SEM (cell line): ENCODE measurements around a stretch of chr20.

DNA sequence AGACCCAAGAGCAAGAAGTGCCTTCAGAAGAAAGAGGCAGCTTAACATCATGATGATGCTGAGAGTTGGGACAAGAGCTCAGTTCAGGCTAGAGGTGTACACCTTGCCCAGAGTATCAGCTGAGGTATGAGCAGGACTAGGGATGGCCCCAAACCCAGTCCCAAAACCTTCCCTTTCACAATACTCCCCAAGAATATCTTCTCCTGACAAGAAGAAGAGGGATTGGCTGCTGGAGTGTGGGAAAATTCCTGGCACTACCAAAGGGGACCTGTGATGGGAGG lies 1.8 kb downstream of the WFDC3 start:
- PRO-cap: no peak

DNA sequence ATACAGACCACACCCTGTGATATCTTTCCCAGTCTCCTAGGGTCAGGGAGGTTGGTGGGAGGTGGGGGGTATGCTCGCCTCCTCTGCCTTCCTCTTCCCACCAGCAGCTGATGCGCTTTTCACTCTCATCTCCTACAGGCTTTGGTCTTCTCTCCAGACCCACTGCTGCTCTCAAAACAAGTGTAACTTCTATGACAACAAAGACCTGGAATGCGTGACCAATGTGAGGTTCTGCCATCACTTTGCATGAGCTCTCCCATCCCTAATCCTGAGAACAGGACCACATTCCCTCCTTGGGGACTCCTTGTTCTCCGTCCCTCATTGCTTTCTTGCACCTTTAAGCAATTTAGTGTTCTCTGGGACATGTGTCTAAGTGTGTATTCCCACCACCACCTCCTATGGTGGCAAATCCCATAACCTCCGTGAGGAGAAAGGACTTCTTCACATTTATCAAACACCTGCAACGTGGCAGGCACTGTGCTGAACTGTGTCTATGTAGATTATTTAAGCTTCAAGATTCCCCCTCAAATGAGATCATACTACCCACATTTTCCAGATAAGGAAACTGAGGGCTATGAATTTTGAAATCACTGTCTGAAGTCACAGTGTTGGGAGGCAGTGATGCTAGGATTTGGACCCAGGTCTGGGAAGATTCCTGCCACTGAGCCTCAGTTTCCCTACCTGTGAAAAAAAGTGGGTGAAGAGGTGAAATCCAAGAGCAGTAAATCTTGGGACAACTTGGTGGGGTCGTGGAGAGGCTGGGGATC lies 2.9 kb downstream of the CTSA start:
- PRO-cap: no peak

GRCh38 chr20:45934771-45935683 lies 544 bp downstream of the PCIF1 start:
- PRO-cap: bidirectional peak, plus-strand start at chr20:45935489, minus-strand start at chr20:45935055

GRCh38 chr20:46004604-46005209 lies 4.0 kb upstream of the MMP9 start:
- PRO-cap: no peak

DNA sequence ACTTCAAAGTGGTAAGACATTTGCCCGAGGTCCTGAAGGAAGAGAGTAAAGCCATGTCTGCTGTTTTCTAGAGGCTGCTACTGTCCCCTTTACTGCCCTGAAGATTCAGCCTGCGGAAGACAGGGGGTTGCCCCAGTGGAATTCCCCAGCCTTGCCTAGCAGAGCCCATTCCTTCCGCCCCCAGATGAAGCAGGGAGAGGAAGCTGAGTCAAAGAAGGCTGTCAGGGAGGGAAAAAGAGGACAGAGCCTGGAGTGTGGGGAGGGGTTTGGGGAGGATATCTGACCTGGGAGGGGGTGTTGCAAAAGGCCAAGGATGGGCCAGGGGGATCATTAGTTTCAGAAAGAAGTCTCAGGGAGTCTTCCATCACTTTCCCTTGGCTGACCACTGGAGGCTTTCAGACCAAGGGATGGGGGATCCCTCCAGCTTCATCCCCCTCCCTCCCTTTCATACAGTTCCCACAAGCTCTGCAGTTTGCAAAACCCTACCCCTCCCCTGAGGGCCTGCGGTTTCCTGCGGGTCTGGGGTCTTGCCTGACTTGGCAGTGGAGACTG lies 465 bp upstream of the MMP9 start:
- PRO-cap: no peak

DNA sequence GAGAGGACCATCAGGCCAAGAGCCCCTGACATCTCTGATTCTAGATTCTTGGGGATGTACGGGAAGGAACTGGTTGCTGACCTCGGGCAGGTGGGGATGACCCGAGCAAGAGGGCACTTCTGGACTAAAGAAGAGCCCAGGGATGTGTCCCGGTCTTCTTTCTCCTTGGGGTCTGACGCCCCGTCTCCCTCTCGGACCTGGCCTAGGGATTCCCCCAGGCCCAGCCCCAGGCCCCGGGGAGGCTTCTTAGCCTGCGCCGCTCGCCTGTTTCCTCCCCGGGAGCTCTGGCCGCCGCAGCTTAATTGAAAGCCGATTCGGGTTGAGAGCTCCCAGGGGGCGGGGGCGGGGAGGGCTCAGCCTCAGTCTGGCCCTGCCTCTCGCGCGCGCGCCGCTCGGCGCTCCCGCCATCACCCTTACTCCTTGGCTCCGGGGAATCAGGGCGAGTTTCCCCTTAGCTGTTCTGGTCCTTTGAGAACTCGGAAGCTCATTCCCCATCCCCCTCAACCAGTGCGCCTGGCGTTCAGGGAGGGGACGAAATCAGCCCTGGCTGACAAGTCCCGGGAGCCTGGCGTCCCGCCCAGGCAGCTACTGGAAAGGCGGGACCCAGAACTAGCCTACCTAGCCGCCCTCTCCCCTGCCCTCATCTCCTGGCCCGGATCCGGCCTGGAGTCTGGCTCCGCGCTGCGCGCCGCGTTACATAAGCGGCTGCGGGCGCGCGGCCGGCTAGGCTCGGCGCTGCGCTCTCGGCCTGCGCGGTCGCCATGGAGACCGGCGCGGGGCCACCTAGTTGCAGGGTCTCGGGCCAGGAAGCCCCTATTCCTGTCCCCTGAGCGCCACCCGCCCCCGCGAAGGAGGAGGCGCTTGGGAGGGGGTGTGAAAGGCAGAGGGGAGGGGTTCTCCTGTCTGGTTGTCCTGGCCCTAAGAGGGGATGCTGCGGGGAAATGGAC lies 2.7 kb downstream of the SLC12A5 start:
- PRO-cap: no peak

DNA sequence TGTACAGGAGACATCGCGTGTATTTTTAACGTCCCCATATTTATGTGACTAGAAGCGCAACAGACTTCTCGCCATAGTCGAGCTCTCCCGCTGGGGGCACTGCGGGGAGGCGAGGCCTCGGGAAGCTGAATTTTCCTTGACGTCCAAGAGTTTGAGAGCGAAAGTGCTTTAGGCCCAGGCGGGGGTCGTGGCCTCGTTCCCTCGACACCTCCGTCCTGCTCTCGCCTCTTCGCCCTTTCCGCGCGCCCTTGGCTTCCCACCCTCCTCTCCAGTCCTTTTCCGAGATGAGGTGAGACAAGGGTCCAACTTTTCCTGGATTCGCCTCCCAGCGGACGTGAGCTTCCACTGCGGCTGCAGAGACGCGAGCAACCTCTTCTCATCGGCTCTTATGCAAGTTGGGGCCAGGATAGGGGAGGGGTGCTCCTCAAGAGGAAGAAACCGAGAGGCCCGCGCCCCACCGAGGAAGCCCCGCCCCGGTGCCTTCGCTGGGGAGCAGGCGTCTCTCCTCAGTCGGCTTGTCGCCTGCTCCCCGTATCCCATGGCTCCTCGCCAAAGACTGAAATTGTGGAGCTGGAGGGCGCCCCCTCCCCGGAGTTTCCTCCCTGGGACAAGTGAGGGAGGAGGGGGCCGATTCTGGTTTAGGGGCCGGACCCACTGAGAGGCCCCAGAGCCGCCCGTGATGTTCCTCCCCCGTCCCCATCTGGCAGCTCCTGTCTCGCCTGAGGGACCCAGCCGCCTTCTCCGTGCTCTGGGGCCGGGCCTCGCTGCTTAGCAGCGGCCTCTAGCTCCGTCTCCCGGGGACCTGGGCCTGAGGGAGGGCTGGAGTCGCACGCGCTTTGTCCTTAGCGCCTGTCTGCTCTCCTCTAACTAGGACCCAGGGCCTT lies 29.4 kb downstream of the SLC12A5 start:
- PRO-cap: no peak

- PRO-cap: no peak
These were observed 19.5 kb downstream of the NCOA5 start for GRCh38 chr20:46070060-46070890.

DNA sequence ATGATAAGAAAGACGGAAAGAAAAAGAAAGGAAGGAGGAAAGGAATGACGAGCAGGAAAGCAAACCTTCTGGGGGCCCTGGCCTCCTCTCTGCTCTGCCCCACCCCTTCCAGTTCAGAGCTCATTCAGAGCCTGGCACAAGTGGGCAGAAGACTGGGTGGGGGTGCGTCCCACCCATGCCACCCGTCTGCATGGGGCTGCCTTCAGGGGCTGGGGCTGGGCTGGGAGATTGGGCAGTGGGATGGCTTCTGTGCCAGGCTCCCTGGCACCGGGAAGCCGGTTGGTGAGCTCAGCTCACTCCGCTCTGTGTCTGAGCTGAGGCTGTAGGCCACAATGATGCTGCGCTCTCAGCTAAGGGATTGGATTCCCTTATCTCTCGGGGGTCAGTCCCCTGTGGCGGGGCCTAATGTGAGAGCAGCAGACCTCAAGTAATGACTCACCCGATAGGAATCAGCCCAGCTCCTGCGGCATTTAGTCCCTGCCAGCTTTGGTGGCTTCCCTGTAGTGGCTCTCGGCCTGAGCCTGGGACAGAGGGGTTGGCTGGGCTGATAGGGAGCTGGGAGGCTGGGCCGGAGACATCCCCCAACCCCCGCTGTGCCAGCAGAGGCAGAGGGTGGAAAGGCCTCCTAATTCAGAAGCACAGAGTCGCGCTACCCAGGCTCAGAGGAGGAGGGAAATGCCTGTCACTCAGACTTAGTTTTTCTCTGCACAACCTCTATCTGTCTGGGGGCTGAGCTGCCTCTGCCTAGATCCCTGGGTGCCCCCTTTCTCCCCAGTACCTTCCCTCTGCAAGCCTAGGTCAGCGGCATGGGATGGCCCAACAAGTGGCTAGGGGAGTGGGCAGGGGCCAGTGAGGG lies 92.4 kb downstream of the CDH22 start:
- PRO-cap: no peak

GRCh38 chr20:46376123-46377166 lies 12.2 kb upstream of the SLC35C2 start:
- PRO-cap: no peak

DNA sequence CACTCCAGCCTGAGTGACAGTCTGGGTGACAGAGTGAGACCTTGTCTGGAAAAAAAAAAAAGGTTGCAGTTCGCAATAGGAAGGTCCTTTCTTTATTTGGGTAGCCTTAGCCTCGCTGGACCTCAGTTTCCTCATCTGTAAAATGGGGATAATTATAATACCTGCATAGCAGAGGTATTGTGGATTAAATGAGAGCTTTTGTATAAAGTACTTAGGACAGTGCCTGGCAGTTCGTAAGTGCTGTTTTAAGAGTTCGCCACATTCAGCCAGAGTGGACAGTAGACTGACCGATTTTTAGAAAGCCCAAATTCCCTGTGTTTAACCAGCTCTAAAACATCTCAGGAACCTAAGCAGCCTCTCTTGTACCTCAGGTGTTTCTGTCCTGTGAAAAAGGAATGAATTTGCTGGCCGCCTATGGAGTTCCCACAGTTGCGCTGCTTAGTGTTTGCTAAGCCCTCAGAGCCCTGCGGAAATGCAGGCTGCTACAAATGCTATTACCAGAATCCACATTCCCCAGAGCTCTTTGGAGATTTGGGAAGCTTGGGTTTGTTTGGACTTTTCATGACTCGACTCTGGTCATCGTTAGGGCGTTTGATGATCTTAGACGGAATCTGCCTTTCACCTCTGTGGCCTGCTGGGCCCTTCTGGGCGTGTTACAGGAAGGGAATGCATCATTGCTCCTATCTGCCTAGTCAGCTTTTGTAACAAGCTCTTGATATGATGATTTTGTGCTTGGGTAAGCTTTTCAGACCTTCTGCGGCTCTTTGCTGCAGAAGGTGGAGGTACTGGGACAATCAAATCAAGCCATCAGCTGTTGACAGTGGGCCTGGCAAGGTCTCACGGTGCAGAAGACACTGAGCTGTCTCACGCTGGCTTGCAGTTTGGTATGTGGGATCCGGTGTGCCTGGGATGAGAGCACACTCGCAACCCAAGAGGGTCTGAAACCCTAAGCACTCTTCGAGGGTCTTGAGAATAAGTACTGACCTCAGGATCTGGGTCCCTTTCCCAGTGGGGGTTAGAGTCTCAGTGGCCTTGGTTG lies 50.7 kb downstream of the EYA2 start:
- PRO-cap: no peak

DNA sequence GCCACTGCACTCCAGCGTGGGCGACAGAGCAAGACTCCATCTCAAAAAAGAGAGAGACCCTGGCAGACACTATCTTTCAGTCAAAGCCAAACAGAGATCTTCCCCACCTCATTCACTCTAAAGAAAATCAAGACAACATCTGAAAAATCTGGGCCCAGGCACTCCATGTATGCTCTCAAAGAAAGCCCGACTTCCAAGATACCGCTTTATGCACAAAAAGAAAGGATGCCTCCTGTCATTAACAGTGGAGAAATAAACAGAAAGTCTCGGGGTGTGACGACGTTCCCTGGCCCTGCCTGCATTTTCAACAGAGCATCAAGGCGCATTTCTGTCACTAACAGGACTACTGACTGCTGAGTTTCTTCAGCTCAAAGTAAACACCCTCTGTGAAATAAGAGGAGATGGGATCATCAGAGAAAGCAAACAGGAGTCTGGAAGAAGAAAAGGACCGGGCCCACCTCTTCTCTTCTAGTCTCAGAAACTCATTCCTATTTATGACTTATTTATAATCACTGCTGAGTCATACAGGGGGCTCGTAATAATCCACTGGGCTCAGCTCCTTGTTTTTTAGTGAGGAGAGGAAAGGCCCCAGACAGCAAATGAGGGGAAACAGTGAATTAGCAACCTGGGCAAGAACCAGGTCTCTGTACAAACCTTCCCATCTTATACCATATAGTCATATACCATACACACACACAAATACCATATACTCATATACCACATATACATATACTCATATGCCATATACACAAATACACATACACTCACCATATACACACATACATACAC lies 99.7 kb downstream of the ZMYND8 start:
- PRO-cap: no peak

DNA sequence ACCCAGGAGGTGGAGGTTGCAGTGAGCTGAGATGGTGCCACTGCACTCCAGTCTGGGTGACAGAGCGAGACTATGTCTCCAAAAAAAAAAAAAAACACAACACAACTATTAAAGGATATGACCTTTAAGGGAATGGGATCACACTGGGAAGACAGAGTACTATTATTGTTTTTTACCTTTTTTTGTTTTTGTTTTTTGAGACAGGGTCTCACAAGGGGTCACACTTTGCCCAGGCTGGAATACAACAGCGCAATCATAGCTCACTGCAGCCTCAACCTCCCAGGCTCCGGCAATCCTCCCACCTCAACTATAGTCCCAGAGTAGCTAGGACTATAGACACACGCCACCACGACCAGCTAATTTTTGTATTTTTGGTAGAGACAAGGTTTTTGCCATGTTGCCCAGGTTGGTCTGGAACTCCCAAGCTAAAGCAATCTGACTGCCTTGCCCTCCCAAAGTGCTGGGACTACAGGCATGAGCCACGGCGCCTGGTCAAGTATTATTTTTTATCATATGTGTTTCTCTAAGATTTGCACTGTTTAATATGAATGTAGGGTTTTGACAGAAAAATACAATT lies 81.0 kb downstream of the ZMYND8 start:
- PRO-cap: no peak

- PRO-cap: no peak
These were observed 7.9 kb downstream of the ZMYND8 start for GRCh38 chr20:47348358-47349291.

- PRO-cap: unidirectional peak, plus-strand start at chr20:47355474
These were observed 1.6 kb downstream of the ZMYND8 start for GRCh38 chr20:47354711-47355583.

DNA sequence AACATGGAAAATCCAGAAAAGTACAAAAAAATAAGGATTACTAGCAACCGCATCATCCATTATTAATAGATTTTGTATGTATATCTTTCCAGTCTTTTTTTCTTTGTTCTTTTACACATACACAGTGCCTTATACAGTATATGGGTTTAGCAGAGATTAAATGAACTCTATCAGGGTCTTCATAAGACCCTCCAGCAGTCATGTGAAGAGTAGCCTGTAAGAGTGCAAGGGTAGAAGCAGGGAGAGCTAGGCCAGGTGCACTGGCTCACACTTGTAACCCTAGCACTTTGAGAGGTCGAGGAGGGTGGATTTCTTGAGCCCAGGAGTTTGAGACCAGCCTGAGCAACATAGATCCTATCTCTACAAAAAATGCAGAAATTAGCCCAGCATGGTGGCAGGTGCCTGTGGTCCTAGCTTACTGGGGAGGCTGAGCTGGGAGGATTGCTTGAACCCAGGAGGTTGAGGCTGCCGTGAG lies 31.7 kb downstream of the NCOA3 start:
- PRO-cap: no peak

DNA sequence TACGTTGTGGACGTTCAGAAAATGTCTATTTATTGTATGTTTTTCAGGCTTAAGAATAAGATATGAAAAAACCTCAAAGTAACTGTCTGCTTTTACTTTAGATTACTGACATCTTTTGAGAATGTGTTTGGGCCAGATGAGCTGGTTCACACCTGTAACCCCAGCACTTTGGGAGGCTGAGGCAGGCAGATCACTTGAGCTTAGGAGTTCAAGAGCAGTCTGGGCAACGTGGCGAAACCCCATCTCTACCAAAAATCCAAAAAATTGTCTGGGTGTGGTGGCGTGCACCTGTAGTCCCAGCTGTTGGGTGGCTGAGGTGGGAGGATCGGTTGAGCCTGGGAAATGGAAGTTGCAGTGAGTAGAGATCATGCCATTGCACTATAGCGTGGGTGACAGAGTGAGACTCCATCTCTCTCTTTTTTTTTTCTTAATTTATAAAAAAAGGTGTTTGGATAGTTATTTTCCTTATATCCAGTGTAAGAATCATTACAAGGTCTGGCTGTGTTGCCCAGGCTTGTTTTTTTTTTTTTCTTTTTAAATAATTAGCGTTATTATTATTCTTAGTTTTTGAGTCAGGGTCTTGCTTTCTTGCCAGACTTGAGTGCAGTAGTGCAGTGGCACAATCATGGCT lies 32.9 kb downstream of the NCOA3 start:
- PRO-cap: no peak

DNA sequence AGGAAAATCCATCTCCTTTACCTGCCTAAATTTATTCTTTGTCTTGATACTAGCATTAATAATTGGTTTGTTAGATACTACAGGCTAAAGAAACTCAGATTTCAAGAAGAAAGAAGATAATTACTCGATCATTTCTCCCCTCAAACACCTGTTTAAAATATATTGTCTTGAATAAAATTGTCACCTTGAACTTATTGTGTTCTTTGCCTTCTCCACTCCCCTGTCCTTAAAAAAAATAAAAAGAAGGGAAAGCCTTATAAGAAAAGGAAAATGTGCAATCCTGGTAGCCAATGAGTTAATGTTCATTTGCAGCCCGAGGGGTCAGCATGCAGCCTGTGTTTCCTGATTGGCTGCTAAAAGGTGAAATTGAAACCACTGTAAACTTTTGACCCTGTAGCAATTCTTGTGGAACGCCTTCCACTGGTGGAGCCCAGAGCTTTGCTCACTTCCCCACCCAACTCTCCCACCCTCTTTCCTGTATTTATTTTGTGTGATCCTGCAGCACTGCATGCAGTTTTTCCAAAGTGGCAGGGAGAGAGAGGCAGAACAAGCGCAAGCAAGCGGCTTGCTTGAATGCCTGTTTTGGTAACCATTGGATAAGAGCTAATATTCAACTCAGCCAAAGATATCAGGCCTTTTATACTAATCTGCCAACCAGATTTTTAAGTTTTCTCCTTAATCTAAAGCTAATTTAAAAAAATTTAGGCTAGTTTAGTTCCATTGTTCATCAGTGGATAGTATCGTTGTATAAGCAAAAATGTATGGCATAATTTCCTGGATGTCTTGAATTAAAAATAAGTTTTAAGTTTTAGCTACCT lies 74.9 kb downstream of the NCOA3 start:
- PRO-cap: no peak

GRCh38 chr20:47646991-47647369 lies 138.3 kb downstream of the SULF2 start:
- PRO-cap: no peak

DNA sequence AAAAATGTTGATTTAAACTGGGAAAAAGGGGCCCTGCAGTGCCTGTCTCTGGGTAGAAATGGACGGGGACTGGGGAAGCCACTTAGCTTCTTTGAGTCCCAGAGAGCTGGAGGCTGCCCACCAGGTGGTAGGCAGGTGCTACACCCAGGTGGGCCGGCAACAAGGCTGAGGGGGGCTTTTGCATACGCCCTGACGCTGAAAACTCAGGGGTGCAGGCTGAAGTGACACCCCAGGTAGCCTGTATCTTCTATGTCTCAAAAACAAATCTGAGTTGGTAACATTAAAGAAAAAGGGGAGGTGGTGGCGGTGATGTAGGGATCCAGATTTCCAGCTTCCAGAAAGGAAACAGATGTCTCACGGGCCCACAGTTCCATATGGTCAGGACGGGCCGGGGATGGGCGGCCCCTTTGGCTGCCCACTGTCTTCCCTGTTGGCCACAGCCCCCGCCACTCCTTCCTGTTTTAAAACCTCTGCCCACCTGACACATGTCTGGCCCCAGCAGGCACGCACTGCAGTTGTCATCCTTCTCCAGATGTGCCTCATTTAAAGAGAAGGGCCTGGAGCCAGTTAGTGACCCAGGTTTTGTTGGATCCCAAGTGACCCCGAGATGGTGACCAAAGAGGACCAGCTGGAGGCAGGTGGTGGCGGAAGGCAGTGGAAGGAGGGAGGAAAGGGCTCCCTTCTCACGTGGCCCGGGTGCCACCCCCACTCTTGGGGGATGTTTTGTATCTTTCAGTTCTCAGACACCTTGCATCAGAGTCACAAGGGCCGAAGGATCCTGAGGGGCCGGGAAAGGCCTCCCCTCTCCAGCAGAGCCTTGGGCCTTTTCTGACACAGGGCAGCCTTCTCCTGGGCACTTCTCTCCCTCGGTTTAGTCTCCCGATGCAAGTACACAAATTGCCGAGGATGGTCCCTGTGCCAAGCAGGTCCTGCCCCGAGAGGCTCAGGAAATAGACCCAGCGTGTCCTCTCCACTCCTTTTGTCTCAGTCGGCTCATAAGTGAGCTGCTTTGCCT lies 117.8 kb downstream of the SULF2 start:
- PRO-cap: no peak